Mesenchymal stem cell of adipose (primary cell): ENCODE measurements around a stretch of chr10.

DNA sequence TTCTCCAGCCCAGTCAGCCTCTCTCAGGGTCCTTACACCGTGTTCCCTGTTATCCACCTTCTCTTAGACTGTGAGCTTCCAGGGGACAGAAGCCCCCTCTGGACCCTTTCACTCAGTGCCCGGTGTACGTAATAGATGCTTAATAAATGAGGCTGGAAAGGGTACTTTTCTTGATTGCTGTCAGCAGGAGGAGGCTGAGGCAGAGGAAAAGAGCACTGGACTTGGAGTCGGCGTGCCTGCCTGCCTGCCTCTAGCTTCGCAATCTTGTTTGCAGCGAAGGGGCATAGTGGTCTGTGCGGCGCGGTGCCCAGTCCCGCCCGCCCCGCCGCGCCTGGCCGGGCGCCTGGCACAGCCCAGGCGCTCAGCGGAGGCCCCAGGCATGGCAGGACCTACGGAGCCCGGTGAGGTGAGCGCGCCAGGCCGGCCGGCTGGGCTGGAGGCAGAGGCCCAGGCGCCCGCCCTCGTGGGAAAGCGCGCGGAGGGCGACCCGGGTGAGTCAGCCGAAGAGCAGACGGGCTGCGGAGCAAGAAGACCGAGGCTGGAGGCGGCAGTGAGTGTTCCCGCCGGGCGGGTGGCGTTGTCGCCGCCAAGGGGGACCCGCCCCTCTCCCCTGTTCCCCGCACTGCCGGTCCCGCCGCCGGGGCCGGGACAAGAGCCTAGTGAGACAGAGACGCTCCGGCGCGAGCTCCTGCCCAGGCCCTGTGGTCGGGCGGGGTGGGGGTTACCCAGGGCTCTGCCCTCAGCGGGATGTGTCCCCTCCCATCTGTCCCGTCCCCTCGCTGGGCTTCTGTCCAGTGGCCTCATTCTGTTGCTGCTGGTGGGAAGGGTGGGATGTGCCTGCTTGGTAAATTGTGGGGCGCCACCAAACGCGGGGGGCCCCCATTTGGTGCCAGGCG, 16.8 kb upstream of the NODAL start:
- CAGE, long polyA plus RNA, result no peak

- CAGE, long polyA plus RNA, result no peak
Measured at GRCh38 chr10:70459324-70459603, 17.8 kb upstream of the NODAL start.

GRCh38 chr10:70529754-70530355, 51.3 kb downstream of the PALD1 start:
- CAGE, long polyA plus RNA, result no peak

DNA sequence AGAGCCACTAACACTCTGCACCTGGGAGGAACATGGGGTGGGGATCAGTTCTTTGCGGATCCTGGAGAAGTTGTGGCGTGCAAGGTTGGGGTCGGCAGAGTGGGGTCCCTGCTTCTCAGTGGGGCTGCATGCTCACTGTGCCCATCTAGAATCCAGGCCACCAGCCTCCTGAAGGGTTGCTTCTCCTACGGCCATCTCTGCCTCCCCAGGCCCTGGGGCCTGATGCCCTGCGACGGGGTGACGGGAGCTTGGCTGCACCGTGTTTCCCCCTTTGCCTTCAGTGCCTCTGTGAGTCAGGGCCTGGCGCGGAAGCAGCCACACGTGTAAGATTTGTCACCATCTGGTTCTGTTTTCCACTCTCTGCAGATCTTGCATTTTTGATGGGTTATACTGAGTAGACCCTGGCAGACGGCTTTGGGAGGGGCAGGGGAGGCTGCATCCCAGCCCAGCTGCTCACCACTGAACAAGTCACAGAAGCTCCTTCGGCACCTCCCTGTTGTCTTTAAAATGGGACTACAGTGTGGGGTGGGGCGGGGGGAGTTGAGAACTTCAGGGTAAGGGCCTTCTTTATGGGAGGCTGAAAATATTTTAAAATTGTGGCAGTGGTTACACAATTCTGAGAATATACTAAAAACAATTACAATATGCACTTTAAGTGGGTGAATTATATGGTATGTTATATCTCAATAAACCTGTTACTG, 7.3 kb downstream of the ADAMTS14 start:
- CAGE, long polyA plus RNA, result no peak

GRCh38 chr10:71313153-71313780, 5.8 kb upstream of the SLC29A3 start:
- CAGE, long polyA plus RNA, result no peak

- CAGE, long polyA plus RNA, result no peak
Measured at GRCh38 chr10:71397848-71398296, 1.2 kb downstream of the CDH23 start.

DNA sequence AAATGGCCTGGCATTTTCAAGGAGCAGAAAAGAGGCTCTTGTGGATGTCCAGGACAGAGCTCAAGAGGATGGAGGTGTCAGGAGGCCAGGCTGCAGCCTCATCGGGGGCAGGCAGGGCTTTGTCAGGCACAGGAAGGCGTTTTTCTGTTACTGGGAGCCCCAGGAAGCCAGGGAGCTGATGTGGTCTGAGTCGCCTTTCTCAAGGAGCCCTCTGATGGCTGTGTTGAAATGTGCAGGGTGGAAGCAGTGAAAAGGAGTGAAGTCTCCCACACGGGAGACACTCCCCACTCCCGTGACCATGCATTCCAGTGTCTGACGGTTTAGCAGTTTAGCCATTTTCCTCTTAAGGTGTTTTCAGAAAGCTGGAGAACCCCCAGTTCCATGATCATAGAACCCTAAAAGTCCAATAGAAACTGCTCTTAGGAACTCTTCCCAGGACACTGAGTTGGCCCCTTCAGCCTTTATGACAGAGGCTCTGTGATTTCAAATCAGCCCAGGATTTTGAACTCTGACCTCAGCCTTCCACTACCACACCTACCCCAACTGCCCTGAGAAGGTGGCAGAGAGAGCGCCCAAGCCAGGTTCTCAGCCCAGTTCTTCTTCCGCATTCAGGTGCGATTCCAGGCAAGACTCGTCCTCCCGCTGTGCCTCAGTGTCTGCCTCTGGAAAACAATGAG, 96.1 kb downstream of the C10orf105 start:
- CAGE, long polyA plus RNA, result no peak

DNA sequence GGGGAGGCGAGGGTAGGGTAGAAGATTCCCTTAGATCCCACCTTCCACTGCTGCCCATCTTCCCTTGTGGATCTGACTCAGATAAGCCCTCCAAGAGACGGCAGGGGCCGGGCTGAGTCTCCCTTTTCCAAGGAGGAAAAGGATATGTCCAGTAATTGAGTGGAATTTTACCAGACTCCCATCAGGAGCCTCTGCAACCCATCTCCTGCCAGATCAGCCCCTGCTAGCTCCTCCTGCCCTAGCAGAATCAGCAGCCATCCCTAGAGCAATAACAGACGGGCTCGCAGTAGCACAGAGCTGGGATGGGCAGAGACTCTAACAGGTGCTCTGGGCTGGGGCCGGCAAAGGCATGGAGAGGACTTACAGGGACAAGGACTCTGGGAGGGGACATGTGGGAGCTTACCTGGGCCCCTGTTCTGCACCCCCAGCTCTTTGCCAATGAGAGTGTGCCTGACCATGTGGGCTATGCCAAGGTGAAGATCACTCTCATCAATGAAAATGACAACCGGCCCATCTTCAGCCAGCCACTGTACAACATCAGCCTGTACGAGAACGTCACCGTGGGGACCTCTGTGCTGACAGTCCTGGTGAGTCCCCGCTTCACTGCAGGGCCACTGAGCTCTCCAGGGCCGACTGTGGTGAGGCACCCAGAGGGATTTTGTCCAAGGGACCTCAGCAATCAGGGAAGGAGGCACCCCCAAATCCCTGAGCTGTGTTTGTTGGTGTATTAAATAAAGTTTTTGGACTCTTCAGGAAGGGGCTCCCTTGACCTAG, 73.4 kb downstream of the C10orf105 start:
- CAGE, long polyA plus RNA, result no peak

DNA sequence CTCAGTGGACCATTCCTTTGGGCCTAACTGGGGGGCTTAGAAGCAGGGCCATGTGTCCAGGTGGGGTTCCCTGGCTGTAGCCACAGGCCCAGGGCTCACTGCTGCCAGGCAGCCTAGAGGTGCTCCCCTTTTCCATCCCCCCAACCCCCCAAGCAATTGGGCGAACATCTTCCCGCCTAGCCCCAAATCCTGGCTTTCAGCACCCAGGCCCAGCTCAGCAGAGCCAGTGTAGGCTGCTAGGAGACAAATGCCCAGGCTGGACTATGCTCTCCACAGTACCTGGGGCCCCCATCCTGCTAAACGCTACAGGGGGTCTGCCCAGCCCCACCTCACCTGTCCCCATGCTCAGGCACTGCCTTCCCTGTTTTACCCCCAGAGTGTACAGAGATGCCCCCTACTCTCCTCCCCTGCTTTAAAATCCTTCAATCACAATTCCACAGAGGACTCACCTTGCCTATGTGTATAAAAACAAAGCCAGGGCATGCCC, 23.6 kb downstream of the VSIR start:
- CAGE, long polyA plus RNA, result no peak

DNA sequence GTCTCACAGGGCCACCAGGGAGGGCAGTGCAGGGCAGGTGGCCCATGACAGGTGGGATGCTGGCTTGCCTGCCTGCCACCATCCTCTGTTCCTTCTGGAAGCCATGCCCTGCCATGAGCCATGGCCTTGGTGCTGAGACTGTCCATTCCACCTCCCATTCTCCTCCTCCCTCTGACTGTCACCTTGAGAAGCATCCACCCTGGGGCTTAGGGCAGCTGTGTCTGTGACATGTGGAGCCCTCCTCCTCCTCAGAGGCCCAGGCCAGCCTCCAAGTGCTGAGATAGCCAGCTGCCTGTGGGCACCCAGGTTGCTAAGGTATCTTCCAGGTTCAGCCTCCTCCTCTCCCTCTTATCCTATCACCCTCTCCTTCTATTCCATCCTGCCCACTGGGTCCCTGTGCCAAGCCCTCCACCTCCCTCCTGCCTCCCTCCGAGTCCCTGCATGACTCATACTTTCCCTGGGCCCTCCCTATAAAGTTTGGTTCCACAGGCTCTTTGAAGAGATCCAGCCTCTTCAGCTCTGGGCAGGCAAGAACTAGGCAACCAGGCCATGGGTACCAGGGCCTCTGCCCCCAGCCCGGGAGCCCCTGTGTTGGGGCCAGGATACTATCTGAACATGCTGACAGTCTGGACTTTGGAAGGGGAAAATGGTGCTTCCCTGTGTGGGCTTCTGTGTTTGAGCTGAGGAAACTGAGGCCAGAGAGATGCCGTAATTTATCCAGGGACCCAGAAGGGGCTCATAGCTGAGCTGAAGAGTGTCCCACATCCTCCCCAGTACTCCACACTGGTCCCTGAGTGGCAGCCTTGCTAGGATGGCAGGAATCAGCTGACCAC, 1.2 kb downstream of the VSIR start:
- CAGE, long polyA plus RNA, result no peak

- CAGE, long polyA plus RNA, result no peak
Measured at GRCh38 chr10:71831042-71831673, 19.9 kb downstream of the PSAP start.

DNA sequence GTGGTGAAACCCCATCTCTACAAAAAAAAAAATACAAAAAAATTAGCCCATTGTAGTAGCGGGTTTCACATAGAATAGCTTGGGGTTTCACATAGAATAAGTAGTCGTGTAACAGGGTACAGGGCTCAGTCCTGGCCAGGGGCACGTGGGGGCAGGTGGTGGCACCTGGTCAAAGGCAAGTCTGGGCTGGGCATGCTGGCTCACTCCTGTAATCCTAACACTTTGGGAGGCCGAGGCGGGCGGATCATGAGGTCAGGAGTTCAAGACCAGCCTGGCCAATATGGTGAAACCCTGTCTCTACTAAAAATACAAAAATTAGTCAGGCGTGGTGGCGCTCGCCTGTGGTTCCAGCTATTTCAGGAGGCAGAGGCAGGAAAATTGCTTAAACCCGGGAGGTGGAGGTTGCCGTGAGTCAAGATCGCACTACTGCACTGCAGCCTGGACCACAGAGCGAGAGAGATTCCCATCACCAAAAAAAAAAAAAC, 635 bp upstream of the PSAP start:
- CAGE, long polyA plus RNA, result no peak

DNA sequence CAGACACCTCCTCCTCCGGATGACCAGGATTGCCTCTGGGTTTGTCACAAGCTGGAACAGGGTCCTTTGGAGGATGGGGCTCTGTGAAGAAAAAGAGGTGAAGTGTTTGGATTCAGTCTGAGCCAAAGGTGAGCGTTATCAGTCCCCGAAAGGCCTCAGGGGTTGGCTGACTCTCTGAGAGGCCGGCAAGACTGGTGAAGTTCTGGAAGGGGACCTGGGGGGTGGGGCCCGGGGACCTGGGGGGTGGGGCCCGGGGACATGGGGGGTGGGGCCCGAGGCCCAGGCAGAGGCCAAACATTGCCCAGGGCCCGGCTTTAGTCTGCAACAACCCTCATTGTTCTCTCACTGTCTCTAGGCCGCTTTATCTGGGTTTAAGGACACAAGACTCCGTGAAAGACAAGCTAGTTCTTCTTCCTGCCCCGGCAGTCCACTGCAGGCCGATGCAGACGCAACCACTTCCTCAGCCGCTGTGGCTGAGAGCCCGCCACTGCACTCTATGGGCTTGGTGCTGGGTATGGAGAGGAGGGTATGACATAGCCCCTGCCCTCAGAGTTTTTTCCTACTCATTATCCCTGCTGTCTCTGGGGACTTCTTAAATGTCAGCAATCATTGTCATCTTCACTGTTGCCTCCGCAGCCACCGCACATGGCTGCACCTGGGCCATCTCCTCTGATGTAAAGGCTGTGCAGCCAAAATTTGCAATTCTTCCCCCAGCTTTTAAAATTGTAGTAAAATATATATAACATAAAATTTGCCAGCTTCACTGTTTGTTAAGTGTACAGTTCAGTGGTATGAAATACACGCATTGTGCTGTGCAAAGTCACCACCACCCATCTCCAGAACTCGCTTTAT, 27.5 kb upstream of the PSAP start:
- CAGE, long polyA plus RNA, result no peak

- CAGE, long polyA plus RNA, result no peak
Measured at GRCh38 chr10:71921429-71922230, 42.6 kb upstream of the CHST3 start.

GRCh38 chr10:71963038-71963940, 906 bp upstream of the CHST3 start:
- CAGE, long polyA plus RNA, result no peak

DNA sequence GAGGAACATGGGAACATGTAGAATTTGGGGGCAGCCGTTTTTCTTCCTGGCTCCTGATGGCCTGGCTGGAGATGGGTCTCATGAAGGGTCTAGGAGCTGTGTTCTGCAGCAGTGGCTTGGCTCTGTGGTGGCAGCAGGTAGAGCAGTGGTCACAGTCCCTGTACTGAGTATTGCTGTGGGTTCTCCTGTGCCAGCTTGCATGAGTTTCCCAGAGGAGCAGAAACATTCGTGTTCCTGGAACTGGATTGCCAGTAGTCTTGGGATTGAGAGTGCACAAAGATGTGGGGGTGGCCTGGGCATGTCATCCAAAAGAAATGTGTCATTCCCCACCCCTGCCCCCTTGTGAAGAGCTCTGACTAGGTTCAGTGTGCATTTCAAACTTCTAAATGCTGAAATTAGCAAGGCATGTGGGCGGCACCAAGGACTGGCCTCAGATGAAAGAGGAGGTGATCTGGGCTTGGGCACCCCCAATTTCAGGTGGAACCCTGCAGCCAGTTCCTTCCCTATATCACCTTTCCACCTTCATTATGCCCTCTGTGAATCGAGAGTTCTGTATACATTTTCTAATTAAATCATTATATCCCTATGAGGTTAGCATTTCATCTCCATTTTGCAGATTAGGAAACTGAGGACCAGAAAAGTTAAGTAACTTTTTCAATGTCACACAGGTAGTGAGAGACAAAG, 2.1 kb downstream of the CHST3 start:
- CAGE, long polyA plus RNA, result no peak

DNA sequence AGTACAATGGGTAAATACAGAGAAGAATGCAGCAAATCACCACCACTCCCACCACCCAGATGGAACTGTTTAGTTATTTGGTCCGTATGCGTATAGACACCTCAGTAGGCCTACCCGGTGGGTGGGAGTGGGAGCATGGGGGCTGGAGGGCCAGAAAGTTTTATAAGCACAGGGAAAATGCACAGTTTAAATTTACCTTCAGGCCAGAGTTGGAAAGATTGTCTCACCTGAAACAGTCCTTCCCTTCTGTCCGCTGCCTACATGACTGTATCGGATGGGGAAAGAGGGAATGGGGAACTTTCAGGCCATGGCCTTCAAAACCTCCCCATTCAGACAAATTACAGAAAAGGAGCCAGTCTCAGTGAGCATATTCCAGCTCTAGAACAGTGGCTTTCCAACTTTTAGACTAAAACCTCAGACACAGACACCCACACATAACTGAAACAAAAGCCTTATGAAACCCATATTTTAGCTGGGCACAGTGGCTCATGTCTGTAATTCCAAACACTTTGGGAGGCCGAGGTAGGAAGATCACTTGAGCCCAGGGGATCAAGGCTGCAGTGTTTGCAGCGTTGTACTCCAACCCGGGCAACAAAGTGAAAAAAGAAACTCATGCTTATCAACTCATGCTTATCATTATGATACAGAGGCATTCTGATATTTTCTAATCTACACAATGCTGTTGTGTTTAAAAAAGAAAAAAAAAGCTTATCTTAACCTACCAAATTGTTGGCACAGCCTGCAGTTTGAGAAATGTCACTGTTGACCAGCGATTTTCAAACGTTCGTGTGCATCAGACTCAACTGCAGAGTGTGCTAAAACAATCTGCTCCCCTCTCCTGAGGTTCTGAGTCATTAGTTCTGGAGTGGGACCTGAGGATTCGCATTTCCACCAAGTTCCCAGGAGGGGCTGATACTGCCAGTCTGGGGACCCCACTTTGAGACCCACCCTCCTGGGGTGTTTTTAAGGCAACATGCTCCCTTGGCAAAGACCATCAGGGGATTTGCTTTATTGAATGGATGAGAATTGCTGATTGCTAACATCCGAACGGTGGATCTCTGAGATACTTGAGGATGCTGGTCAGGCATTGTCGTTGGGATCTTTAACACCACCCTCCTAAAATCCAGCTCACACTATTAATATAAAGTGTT, 15.9 kb downstream of the CHST3 start:
- CAGE, long polyA plus RNA, result no peak

GRCh38 chr10:72046848-72047341, 41.5 kb downstream of the SPOCK2 start:
- CAGE, long polyA plus RNA, result no peak

GRCh38 chr10:72065642-72066359, 22.6 kb downstream of the SPOCK2 start:
- CAGE, long polyA plus RNA, result no peak

DNA sequence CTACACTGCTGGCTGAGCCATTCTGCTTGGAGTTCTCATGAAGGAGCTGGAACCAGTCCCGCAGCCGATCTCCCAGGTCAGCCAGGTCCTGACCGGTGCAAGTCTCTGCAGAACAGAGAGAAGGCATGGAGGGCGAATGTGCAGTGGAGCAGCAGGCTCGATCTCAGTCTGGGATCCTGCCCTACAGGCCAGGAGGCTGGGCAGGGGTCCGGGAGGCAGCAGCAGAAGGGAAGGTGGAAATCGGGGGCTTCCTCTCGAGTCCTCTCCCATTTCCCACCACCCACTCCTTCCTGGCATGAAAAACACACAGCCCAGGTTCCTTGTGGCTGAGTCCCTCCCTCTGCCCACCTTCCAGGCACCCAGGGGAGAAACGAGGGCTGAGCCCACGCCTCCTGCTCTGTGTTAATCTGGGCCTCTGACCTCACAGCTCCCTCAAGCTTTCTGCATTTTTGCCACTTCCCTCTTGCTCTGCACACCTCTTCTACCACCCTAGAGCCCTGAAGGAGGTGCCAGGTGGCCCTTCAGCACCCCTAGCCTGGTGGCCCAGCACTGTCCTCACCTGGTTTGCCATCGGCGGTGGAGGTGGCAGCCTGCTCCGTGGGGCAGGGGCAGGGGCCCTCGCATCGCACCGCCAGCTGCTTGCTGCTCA, 20.6 kb downstream of the SPOCK2 start:
- CAGE, long polyA plus RNA, result no peak